Body of pancreas (tissue), 2 donors: ENCODE measurements around a stretch of chr3.

- PRO-cap = no peak
- RAMPAGE, long total RNA, 2 experiments = no peak in any of the 2 experiments
Measured at GRCh38 chr3:189270135-189270862, 98.5 kb downstream of the TPRG1 start.

DNA sequence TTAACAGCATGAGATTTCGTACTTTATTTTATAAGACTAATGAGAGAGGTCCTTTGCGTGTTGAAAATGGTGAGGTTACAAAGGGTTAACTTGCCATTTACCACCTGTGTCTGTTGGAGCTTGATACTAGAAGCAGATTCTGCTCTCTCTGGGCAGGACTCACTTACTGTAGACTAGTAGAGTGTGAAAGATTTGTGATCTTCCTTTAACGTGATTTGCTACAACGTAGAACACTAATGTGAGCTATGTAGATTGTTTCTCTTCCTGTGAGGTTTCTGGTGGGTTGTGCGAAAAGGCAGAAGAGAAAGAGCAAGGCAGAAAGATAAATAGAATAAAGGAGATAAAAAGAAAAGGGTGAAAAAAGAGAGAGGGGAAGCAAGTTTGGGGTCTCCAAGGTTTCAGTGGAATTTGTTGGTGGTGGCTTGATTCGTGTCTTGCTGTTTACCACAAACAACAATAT lies 1.1 kb downstream of the TP63 start:
- PRO-cap = no peak
- RAMPAGE, long total RNA, 2 experiments = no peak in any of the 2 experiments

GRCh38 chr3:190012238-190013186 lies 108.2 kb downstream of the P3H2 start:
- PRO-cap = no peak
- RAMPAGE, long total RNA, 2 experiments = no peak in any of the 2 experiments

DNA sequence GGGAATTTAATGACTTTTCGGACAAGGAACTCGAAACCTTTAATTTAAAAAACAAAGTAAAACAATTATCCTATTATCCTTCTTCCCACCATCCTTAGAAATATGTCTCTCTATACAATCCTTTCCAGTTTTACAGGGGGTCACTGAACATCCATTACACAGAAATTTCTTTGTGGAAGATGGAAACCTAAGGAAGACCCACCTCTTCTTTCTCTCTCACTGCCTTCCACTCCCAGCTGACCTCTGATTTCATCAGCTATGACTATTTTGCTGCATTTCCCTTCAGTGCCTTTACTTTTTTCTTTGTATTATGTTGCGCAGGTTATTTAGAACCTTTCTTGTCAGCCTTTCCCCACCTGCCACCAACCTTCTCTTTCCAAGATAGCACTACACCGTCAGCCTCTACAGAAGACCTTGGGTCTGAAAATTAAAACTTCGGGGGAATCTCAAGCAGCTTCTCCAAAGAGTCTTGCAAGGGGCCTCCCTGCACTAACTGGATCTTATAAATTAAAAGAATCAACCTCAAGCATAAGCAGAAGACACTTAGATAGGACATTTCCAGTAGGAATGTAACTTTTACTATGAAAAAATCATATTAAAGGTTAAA lies 1.2 kb downstream of the CLDN1 start:
- PRO-cap = no peak
- RAMPAGE, long total RNA, 2 experiments = no peak in any of the 2 experiments

DNA sequence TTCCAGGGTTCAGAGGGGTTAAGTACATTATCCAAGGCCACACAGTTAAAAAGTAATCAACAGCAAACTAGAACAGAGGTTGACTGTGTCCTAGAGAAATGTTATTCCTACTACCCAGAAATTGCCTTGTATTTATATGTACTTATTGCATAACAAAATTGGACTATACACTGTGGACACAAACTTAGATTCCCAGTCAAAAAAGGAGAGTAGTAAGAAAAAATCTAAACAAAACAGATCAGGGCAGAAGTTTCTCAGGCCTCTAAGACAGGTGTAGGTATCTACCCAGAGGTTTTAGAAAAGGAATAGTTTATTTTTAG lies 34.5 kb downstream of the IL1RAP start:
- PRO-cap = no peak
- RAMPAGE, long total RNA, 2 experiments = no peak in any of the 2 experiments

DNA sequence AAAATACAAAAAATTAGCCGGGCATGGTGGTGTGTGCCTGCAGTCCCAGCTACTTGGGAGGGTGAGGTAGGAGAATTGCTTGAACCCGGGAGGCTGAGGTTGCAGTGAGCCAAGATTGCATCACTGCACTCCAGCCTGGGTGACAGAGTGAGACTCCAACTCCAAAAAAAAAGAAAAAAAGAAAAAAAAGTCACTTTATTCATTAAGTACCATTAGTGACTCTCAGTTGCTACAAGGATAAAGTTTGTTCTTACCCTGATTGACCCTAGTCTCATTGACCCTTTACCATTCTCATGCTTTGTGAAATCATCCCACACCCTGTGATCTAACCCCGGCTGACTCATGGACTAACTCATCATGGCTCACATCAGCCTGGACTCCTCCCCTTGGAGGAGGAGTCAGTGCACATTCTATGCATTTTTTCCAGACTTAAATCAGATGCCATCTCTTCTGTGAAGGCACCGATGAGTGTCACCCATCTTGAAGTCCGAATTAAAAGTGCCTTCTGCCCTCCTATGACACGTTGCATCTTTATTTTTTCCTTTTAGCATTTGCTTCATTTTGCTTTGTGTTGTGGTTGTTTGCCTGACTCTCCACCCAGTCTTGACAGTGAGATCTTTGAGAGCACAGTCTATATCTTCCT lies 71.9 kb downstream of the IL1RAP start:
- PRO-cap = no peak
- RAMPAGE, long total RNA, 2 experiments = no peak in any of the 2 experiments

- PRO-cap = no peak
- RAMPAGE, long total RNA, 2 experiments = no peak in any of the 2 experiments
Measured at GRCh38 chr3:190617277-190617839, 103.5 kb downstream of the IL1RAP start.

DNA sequence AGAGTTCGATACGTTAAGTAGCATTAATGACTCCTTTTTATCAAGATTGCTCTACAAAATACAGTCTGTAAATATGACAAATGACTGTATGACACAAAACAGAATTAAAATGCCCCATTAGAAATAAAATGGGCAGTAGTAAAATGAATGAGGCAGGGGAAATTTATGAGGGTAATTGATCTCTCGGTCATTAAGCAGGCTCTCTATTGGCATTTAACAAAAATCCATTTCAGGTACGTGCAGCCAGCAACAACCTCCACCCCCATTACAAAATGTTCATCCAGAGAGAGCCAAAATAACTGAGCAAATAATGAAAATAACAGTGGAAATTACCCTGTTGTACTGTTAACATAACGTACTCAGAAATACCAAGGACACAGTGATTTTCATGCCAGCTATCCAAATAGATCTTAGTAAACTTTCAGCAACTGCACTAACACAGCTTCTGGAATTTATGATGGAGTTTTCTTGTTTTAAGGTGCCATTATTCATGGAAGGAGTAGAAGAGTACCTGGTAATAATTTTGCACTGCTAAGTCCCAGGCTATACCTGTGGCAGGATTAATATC lies 127.7 kb downstream of the IL1RAP start:
- PRO-cap = no peak
- RAMPAGE, long total RNA, 2 experiments = no peak in any of the 2 experiments

DNA sequence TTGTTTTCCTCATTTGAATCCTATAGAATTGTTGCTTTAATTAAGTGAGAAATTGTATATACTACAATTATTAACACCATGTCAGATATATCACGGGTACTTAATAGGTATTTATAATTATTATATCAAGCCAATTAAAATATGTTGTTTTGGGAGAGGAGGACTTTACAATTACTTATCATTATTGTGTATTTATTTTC lies 141.8 kb downstream of the GMNC start:
- PRO-cap = no peak
- RAMPAGE, long total RNA, 2 experiments = no peak in any of the 2 experiments

- PRO-cap = no peak
- RAMPAGE, long total RNA, 2 experiments = no peak in any of the 2 experiments
Measured at GRCh38 chr3:190728733-190729179, 133.7 kb downstream of the GMNC start.

- PRO-cap = no peak
- RAMPAGE, long total RNA, 2 experiments = no peak in any of the 2 experiments
Measured at GRCh38 chr3:191235642-191235904, 36.5 kb downstream of the OSTN start.

- PRO-cap = no peak
- RAMPAGE, long total RNA, 2 experiments = no peak in any of the 2 experiments
Measured at GRCh38 chr3:191253000-191253525, 54.0 kb downstream of the OSTN start.

GRCh38 chr3:191331132-191331452 lies 766 bp upstream of the UTS2B start:
- PRO-cap = no peak
- RAMPAGE, long total RNA, 2 experiments = no peak in any of the 2 experiments

DNA sequence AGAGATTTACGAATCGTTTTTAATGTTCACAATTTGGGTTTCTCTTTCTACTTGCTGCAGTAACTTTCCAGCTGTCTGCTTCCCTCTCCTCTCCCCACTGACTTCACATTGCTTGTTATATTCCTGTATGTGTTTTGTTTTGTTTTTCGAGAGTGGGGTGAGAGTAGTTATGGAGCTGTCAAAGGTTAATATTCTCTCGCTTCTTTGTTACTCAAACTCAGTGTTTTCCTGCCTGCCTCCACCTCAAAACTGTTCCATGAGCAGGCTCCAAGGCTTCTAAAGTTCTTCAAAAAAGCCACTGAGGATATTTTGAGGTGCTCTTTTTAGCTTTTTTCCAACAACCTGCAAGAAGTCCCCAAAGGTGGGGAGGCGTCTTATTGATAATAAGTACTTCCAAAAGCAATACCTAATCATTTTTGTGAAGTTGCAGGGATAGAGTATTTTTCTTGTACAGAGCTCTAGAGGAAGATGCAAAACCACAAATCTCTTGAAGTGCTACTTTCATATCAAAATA lies 592 bp upstream of the FGF12 start:
- PRO-cap = no peak
- RAMPAGE, long total RNA, 2 experiments = no peak in any of the 2 experiments

DNA sequence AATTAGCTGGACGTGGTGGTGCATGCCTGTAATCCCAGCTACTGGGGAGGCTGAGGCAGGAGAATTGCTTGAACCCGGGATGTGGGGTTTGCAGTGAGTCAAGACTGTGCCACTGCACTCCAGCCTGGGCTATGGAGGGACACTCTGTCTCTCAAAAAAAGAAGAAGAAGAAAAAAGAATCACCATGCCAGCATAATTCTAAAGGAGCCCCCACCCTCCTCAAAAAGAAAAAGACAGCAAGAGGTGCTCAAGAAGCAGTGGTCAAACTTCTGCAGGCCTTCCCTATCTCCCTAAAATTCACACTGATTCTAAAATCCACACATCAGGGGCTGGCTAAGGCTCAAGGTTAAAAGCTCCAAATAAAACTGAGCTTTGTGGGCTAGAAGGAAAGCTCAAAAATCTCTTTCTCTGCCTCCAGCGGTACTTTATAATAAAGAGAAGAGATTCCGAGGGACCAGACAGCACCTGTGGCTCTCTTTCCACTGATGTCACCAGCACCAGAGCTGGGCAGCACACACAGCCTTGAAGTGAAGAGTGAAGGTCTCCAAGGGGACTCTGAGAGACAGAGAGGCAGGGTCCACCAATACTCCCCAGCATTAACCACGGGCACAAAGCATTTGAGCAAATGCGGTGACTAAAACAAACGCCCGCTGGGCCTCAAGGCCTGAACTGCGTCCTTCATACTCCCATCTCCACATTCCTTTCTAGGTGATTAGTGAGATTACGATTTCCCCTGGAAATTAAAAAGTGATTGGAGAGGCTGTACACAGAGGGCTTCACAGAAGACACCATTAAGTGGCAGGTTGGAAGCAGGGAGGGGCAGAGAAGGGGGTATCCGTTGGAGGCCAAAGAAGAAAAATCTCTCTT lies 38.6 kb downstream of the MB21D2 start:
- PRO-cap = no peak
- RAMPAGE, long total RNA, 2 experiments = no peak in any of the 2 experiments

DNA sequence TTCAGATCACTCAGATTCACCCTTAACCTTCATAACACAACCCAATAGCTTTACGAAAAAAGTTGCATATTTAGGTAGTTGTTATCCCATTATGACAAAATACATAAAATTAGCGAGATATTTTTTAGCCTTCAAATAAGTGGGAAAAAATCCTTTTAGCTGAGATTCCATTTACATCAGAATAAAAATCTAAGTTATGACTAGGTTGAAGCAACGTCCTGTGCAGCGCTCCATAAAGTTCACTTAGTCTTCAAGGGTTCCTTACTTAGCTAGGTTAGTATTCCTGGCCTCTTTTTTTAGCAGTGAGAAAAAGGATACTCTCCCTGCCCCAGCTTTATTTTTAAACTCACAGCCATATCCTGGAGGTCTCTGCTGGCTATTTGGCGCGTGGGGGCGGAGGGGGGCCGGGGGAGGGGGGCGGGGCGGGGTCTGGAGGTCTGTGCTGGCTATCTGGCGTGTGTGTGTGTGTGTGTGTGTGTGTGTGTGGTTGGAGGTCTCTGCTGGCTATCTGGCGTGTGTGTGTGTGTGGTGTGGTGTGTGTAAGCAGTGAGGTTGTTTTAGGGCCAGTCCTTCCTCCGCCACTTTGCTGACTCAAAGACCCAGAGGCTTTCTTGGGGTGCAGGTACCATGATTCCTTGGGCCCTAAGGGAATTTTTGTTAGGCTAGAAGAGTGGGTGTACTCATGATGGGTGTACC lies 674 bp upstream of the PLAAT1 start:
- PRO-cap = no peak
- RAMPAGE, long total RNA, 2 experiments = no peak in any of the 2 experiments

DNA sequence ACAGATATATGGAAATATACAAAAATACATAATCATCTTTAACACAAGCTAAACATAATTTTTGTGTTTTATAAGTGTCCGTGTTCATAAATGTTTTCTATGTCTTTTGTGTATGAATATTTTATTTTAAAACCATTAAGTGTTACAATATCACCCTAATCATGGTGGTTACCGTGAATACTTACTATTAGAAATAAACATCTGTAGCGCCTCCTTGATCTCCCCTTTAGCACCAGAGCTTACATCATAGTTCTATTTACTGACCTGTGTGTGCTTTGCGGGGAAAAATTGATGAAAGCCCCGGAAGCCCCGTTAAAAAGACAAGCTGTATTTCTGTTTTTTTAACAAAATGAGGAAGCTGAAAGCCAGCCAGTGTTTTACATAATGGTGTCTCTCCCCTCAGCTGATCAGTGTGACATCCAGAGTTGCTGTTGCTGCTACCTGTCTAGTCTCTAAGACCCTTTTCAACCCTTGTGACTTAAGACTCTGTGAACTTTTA lies 100.7 kb downstream of the OPA1 start:
- PRO-cap = no peak
- RAMPAGE, long total RNA, 2 experiments = no peak in any of the 2 experiments

DNA sequence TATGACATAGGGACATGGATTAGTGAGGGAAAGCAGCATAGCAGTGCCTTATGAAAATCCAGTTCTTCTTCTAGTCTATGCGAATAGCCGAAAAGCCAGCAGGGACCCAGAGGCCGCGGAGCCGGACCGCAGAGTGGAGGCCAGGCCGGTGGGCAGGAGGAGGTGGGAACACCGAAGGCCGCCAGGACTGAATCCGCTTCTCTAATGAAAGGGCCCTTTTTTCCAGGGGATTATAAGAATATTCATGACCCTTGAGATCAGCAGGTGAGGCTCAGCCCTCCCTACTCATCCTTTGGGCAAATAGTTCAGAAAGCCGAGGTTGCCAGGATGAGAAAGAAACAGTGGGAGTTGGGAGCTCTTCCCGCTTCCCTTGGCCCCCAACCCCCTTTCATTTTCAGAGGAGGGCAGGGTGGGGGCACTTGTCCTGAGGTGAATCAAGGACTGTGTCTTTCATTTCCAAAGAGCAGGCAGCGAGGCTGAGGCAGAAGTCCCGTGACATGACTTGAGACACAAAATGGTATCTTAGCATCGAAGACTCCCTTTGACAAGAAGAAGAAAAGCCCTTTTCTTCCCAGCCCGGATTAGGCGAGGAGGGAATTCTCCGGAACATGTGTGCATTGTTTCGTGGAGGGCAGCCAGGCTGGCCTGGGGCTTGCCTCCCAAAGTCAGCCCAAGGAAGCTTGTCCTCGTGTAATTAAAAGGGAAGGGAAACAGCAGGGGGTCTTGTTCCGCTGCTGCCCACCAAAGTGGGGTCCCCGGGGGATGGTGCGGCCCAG lies 117.8 kb downstream of the OPA1 start:
- PRO-cap = no peak
- RAMPAGE, long total RNA, 2 experiments = no peak in any of the 2 experiments

DNA sequence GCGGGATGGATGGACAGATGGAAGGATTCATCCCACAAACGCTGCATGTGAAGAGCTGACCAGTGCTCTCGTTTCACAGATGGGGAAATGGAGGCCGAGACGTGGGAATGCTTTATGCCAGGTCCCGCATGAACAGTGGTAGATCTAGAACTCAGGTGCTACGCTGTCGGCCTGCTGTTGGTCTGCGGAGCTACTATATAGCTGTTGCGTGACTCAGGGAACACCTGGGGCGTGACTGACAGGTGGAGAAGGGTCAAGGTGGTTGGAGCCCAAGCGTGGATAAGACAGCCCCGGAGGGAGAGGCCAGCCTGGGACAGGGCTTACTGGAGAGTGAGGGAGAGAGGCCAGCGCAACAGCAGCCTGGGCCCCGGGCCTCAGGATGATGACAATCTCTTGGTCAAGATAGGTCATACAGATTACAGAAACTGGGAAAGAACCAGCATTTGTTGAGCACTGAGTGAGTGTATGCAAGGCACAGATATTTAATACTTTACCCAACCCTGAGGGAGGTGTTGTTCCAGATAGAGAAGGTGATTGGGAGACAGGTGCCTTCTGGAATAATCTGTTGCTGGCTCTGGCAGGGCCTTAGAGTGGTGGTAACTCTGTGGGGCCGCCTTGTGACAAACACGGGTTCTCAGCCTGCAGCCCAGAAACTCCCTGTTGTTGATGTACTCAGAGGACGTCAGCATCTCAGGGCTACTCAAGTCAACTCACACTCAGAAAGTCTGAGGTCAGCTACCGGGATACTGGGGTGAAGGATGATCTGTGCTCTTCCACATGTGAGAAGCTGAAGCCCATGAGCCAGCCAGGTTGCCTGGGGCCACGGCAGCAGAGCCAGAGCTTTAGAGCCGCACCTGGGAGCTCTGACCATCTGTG lies 265.5 kb upstream of the HES1 start:
- PRO-cap = no peak
- RAMPAGE, long total RNA, 2 experiments = no peak in any of the 2 experiments

- PRO-cap = no peak
- RAMPAGE, long total RNA, 2 experiments = no peak in any of the 2 experiments
Measured at GRCh38 chr3:193871898-193872829, 263.8 kb upstream of the HES1 start.